Metastatic Liver Carcinoma in the Adrenal Gland (tissue), 2 donors: ENCODE results near the genes TCIRG1 and PPP6R3.

DNA sequence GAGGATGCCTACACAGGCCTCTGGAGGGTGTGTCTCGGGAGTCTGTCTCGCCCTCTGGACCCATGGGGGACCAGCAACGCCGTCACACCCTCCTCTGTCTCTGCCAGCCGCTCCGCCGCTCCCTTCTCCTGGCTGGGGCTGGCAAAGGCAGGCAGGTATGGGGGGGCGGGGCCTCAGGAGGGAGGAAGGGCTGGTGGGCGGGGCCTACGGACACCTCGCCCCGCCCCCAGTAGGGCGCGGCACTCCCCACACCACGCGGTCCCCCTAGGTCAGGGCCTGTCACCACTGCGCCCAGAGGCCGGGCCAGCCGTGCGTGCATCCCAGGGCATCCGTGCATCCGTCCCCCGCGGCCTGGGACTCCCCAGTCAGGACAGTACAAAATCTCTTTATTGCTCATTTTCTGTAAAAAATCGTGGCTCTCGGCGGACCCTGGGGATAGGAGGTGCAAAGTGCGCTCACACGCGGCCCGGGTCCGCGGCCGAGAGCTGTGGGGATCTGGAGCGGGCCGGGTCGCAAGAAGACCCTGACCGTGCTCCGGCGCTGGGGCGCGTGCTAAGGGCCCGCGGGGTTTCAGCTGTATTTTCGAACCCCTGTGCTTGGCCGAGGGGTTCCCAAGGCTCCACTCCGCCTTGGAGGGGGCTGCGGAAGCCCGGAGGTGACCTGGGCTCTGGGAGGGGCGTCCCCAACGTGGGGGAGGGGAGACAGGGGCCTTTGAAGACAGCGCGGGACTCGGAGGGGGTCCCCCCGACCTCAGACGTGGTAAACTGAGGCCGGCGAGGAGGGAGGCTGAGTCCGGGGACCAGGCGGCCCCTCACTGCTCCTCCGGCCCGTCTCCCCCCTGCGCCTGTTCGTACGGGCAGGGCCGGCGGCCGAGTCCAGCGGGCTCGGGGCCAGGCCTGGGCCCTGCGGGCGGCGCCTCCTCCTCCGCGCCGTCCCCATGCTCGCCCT lies 12.9 kb downstream of the UNC93B1 start:
- PRO-cap, 2 experiments = no peak in any of the 2 experiments

- PRO-cap, 2 experiments = no peak in any of the 2 experiments
Measured at GRCh38 chr11:68020377-68021132, 9.9 kb upstream of the NDUFS8 start.

GRCh38 chr11:68031115-68031434 lies 594 bp downstream of the NDUFS8 start:
- PRO-cap, 2 experiments = no peak in any of the 2 experiments

DNA sequence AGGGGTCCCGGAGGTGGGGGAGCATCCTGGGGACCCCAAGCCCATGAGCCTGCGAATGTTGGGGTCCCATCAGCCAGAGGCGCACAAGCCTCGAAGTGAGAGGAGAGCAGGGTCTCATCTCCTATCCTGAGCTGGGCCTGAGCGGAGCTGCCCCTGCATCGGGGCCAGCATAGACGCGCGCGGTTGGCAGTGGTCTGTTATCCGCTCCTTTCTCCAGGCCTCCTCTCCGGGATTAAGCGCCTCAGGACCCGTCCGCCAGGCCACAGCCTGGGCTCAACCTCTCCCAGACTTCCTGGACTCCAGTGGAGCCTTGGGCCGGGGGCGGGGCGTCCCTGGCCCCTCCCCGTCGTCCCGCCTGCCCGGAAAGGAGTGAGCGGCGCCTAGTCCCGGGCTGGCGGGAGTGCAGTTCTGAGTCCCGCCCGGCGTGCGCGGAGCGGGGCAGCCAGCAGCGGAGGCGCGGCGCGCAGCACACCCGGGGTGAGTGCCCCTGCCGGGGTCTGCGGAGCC lies at the start of gene TCIRG1:
Gene TCIRG1, plus strand, starts transcription at position 383 of the 507 bp plus-strand sequence.
- PRO-cap, 2 experiments = peak in 2 of 2 experiments; most common plus-strand start position 399 of the sequence (in 1); most common minus-strand start position 275 of the sequence (in 2)

DNA sequence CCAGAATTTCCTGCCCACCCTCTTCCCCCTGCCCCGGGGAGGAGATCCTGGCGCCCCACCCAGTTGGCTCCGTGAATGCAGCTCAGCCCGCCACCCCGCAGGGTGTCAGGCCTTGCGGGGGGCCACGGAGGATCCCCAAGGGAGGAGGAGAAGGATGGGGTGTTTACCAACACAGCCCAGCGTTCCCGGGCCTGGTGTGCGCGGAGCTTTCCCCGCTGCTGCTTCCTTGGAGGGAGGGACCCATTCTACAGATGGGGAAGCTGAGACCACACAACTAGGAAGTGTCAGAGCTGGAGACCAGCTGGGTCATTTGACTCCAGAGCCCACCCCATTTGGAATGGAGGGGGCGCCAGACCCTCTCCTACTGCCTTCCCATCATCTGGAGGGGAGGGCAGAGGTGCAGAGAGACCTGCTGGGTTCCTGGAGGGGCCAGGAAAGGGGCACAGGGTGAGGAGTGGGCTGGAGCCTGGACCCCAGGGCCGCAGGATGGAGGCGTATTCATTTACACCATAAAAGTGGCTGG lies 386 bp downstream of the TCIRG1 start:
- PRO-cap, 2 experiments = no peak in any of the 2 experiments

DNA sequence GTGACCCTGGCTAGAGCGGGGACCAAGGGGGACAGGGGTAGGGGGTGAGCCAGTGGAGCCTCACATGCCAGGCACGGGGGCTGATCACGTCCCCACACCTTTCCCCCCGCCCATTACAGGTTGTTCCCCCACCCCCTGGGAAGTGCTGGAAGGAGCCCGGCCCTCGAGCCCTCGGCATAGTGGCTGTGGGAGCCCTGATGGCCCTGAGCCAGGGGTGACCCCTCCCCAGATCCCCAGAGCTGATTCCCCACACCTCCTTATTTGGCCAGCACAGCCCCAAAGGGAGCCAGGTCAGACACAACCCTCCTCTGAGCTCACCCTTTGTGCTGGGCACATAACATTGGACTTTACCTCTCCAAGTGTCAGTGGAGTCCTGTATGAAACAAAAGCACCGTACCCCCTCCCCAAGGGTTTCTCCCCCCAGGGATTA lies 863 bp downstream of the TCIRG1 start:
- PRO-cap, 2 experiments = peak in 1 of 2 experiments; most common plus-strand start position 365 of the sequence (in 1); most common minus-strand start position 299 of the sequence (in 1)

GRCh38 chr11:68041032-68042088 lies 2.5 kb downstream of the TCIRG1 start:
- PRO-cap, 2 experiments = no peak in any of the 2 experiments

- PRO-cap, 2 experiments = no peak in any of the 2 experiments
Measured at GRCh38 chr11:68052915-68053680, 14.3 kb downstream of the TCIRG1 start.

GRCh38 chr11:68090504-68091173 lies 30.5 kb downstream of the CHKA start:
- PRO-cap, 2 experiments = no peak in any of the 2 experiments

DNA sequence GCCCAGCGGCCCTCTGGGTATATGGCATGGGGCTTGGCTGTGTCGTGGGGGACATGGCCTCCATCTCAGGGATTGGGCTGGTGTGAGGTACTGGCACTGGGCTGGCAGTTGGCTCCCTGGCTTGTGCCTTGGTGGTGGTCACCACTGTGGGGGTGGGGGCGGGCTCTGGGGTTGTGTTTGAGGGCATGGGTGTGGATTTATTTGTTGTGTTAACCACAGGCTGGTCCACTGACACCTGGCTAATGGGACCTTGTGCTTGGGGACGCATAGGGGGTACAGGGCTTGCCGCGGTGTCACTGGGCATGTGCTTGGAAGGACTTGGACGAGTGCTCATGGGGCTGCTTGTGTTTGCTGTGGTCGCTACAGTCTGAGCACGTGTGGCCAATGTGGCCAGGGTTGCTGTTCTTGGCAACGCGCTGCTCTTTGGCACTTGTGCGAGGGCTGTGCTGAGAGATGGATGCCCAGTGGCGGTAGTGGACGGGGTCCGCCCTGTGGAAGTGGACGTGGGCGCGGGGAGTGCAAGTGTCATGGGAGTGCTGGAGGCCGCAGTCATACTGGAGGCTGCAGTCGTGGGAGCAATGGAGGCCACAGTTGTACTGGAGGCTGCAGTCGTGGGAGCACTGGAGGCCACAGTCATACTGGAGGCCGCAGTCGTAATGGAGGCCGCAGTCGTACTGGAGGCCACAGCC lies 9.6 kb downstream of the C11orf24 start:
- PRO-cap, 2 experiments = no peak in any of the 2 experiments

DNA sequence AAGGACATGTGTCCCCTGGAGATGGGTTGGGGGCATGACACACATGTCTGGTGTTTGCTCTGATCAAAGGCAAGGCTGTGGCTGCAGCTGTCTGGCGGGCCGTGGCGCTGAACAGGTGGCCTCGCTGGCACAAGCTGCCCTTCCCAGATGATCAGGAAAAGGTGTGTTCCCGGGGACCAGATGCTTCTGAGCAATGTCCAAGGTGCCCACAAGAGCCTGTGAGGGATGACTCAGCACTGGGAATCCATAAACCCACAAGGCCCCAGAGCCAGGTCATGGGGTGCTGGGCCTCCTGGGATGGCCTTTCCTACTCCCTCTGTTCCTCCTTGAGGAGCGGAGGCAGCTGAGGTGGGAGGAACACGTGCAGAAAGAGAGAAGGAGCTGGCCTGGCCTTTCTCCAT lies 9.7 kb upstream of the LRP5 start:
- PRO-cap, 2 experiments = peak in 2 of 2 experiments; most common minus-strand start position 185 of the sequence (in 2)

DNA sequence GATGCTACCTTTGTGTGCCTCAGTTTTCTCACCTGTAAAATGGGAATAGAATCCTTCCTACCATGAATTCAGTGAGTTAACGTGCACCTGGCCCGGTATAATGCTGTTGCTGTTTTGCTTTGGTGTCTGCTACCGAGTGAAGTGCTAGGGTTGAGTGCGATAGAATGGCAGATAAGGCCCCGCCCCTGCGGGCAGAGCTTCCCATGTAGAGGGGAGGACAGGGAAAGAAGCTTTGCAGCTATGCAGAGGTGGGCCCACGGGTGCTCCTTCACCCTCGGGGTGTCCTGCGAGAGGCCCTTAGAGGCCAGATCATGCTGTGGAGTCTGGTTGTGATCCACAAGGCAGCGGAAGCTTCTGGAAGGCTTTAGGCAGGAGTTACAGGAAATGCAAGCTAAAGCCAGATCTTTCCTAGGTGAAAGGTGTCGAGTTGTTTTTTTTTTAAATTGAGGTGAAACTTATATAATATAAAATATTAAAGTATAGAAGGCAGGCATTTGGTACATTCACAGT lies 3.2 kb downstream of the LRP5 start:
- PRO-cap, 2 experiments = peak in 2 of 2 experiments; most common minus-strand start position 138 of the sequence (in 1)

GRCh38 chr11:68321726-68322121 lies 9.3 kb downstream of the LRP5 start:
- PRO-cap, 2 experiments = peak in 2 of 2 experiments; most common plus-strand start chr11:68321879 (in 2)

GRCh38 chr11:68371284-68372721 lies 59.4 kb downstream of the LRP5 start:
- PRO-cap, 2 experiments = no peak in any of the 2 experiments

- PRO-cap, 2 experiments = no peak in any of the 2 experiments
Measured at GRCh38 chr11:68424899-68425602, 35.5 kb upstream of the PPP6R3 start.

DNA sequence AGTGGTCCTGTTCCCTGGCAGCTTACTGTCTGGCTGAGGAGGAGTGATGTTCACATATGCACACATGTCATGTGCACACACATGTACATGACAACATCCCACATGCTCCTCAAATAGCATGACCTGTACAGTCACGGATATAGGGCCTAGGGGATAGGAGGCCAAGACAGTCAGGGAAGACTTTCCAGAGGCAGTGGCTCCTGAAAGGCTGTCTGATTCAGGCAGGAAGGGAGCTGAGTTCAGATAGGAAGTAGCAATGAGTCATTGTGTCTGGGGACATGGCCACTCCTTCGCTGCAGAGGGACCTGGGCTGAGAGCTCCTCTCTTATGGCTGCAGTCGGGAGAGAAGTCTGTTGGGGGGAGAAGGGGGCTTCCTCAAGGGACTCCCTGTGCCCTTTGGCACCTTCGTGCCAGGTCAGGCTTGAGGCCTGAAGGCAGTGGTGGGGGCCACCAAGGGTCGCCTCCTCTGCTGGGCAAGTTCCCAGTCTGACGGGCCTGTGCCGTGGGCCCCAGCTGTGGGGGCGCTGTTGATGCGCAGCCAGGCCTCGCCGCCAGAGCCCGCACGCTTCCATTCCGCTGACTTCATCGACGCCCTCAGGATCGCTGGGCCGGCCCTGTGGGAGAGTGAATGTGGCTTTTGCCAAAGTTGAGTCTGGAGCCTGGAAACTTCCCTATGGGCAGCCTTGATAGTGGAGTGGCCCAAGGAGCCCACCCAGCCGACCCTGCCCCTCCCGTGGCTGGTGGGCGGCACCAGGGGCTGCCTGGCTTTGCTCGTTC lies 23.0 kb upstream of the PPP6R3 start:
- PRO-cap, 2 experiments = no peak in any of the 2 experiments

DNA sequence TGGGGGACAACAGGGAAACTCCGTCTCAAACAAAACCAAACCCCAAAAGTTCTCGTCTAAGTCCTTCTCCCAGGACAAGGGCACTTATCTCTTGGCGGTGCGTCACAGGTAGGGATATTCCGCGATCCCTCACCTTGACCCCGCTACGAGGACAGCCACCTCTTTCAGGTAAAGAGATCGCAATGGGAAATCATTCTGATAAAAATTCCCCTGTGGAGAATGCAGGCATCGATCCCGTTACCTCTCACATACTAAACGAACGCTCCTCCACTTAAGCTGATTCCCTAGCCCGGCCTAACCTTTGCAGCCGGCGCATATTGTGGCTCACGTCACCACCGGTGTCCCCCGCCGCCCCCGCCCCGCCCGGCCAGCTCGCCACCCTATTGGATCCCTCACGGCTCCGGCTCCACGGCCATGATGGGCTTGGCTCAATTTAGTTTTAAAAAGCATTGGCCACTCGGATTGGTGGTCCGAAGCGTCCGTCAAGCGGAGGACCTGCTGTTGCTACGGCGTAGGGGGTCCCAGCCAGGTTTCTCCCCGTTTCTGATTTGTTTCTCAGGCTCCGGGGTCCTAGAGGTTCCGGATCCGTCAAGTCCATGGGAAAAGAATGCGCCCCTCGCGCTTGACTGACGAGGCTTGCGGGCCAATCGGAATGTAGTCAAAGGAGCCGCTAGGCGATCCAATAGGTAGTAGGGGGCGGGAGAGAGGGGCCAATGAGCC lies 457 bp upstream of the PPP6R3 start:
- PRO-cap, 2 experiments = peak in 2 of 2 experiments; most common minus-strand start position 291 of the sequence (in 1)

DNA sequence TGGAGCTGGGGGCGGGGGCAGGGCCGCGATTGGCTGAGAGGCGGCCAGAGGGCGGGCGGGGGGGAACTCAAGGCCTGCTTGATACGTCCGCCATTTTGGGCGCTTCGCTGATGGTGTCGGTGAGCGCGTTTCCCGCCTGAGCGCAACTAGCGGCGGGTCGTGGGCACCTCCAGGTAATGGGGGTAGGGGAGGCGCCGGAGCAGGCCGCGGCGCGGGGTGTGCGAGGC lies at the start of gene PPP6R3:
Gene PPP6R3, plus strand, starts transcription at position 98 of the 227 bp plus-strand sequence.
- PRO-cap, 2 experiments = peak in 2 of 2 experiments; most common plus-strand start position 98 of the sequence (in 1)

DNA sequence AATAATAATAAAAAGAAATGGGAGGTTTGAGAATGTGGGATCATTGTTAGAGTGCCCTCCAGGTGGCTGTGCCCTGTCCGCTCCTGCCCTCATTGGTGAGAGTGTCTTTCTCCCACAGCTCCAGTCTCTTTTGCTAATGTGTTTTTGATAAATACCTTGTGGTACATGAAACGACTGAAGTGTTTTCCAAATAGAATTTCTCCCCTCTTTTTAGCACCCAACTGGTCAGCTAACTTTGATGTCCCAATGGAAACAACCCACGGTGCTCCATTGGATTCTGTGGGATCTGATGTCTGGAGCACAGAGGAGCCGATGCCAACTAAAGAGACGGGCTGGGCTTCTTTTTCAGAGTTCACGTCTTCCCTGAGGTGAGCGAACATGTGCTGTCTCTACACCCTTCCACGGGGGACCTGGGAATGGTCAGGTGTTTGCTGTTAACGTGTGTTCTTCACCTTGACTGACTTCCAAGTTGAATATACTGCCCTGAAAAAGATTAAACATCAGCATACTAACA lies 84.2 kb upstream of the GAL start:
- PRO-cap, 2 experiments = no peak in any of the 2 experiments

GRCh38 chr11:68614913-68615372 lies 69.4 kb upstream of the GAL start:
- PRO-cap, 2 experiments = no peak in any of the 2 experiments